Mesenchymal stem cell of Wharton's jelly (primary cell): ENCODE measurements around the gene KRTAP5-2.

DNA sequence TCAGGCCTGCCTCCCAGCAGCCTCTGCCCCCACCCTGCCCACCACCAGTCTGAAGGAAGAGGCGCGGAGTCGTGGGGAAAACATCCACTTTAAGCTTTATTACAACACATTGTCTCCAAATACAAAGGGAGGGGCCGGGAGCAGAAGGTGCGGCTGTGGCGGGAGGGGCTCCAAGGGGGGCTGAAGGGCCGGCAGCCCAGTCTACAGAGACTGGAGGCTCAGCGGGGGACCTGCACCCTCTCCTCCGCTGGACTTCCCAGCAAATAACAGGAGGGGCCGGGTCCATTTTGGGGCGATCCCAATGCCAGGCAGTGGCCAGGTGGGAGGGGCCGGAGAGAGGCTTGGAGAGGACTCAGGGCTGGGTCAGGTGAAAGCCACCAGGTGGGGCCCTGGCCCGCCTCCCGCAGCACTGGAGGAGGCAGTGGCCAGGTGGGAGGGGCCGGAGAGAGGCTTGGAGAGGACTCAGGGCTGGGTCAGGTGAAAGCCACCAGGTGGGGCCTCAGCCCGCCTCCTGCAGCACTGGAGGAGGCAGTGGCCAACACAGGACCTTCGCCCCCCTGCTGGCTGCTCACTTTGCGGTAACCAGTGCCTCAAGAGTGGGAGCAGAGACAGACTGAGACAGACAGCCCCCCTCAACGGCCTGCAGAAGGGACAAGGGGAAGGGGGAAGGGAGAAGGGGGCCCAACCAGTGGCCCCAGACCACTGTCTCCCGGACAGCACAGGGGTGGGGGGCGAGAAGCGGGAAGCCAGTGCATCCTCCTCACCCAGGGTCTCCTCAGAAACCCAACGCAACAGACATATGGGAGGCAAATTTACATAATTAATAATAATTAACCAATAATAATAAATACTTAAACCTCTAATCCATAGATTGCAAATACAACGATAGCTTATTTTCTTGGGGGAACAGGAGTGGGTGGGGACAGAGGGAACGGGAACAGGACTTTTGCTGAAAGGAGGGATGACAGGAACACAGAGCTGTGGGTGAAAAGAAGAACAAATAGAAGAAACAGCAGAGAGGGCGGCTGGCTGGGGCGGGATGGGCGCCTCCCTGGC is 17.8 kb downstream of the DUSP8 start:
- CAGE, long polyA plus RNA: no peak

GRCh38 chr11:1555559-1556308 is 16.3 kb downstream of the DUSP8 start:
- CAGE, long polyA plus RNA: no peak

- CAGE, long polyA plus RNA: no peak
These were observed 4.6 kb downstream of the DUSP8 start for GRCh38 chr11:1567102-1568204.

- CAGE, long polyA plus RNA: no peak
These were observed 4.1 kb upstream of the KRTAP5-1 start for GRCh38 chr11:1589082-1589644.

GRCh38 chr11:1596318-1597005 is 1.6 kb downstream of the KRTAP5-2 start:
- CAGE, long polyA plus RNA: no peak

DNA sequence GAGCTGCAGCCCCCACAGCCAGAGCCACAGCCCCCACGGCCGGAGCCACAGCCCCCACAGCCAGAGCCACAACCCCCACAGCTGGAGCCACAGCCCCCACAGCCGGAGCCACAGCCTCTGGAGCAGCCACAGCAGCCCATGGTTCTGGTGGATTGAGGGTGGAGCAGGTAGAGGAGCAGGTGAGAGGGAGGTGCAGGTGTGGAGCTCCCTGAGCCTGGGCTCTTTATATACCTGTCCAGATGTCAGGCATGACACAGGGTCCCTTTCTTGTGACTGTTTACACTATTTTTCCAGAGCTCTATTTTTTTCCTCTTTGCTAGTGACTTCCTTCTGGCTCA is at the start of gene KRTAP5-2:
Gene KRTAP5-2 (minus strand): TSS at position 184 of the 338 bp plus-strand sequence.
- CAGE, long polyA plus RNA: no peak

DNA sequence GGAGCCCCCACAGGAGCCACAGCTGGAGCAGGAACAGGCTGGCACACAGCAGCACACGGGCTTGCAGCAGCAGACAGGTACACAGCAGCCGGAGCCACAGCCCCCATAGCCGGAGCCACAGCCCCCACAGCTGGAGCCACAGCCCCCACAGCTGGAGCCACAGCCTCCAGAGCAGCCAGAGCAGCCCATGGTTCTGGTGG is 166 bp downstream of the KRTAP5-3 start:
- CAGE, long polyA plus RNA: no peak

- CAGE, long polyA plus RNA: no peak
These were observed 14.3 kb downstream of the IFITM10 start for GRCh38 chr11:1736045-1736512.

- CAGE, long polyA plus RNA: no peak
These were observed 602 bp downstream of the IFITM10 start for GRCh38 chr11:1749599-1750387.

- CAGE, long polyA plus RNA: no peak
These were observed 790 bp upstream of the IFITM10 start for GRCh38 chr11:1751246-1751523.

GRCh38 chr11:1752732-1753765 is 2.7 kb upstream of the IFITM10 start:
- CAGE, long polyA plus RNA: no peak

DNA sequence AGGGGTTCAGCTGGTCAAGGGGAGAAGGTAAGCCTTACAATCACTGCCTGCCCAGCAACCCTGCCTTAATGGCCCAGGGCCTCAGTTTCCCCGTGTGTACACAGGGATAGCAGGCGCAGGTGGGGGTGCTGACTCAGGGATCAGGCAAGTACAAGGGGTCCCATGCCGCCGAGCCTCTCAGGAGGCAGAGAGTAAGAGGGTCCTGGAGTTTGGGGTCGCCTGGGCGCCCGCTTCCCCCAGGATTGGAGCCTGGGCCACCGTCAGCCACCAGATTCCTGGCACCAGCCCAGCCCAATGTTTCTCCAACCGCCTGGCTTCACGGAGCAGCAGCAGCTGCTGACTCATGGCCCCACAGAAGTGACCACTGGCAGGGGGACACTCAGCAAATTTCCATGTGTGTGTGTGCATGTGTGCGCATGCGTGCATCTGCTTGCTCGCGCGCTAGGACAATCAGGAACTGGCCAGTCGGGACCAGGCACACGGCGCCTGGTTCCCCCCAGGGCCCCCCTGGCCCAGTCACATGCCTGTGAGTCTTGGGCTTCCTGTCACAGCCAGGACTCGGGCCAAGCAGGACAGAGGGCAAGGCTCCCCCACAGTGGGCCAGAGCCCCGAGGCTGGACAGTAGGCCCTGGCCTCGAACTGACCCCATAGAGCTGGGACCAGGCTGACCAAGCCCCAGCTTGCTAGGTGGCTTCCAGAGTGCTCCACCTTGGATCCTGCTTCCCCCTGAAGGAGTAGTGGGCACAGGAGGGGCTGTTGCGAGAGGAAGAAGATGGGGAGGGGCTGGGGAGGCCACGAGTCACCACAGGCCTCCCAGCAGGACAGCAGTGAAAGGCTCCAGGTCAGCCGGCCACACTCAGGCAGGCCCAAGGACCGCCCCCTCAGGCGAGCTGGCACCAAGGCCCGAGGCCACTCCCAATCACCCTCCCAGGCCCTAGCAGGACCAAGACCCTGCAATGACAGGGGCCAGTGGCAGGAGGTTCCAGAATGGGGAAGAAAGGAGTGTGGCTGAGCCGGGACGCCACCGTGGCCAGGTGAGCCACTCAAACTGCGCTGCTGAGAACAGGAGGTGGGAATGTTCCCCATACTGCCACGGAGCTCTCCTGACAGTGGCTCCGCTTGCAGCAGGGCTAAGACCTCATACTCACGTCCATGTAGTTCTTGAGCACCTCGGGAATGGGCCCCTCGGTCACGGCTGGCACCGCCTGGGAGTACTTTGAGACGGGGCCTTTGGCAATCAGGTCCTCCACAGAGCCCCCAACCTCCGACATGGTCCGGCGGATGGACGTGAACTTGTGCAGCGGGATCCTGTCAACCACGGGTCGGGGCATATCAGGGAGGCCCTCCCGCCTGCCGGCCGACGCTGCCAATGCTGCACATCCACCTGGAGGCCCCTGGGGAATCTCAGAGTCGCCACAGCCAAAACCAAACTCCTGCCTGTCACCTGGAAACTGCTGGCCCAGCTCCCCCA is 3.0 kb downstream of the CTSD start:
- CAGE, long polyA plus RNA: no peak

GRCh38 chr11:1770421-1771045 is 6.8 kb upstream of the CTSD start:
- CAGE, long polyA plus RNA: no peak

- CAGE, long polyA plus RNA: no peak
These were observed 438 bp downstream of the TNNI2 start for GRCh38 chr11:1839080-1839757.

- CAGE, long polyA plus RNA: no peak
These were observed 9.0 kb downstream of the LSP1 start for GRCh38 chr11:1861709-1862475.

DNA sequence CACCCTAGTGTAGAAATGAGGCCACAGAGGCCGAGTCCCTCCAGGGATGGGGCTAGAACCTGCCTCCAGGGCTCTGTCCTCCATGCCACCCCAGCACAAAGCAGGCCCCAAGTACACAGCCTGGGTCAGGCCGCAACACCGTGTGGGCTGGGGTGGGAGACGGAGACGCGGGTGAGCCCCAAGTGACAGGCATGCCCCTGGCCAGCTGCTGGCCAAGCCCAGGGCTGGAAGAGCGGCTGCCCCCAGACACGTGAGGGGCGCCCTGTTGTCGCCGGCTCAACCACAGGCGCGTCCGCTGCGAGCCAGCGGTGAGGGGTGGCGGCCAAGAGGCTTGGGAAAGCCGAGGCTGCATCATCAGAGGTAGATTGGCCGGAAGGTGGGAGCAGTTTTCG is 911 bp downstream of the PRR33 start:
- CAGE, long polyA plus RNA: no peak

- CAGE, long polyA plus RNA: no peak
These were observed 10.2 kb downstream of the IGF2 start for GRCh38 chr11:2128840-2129493.

DNA sequence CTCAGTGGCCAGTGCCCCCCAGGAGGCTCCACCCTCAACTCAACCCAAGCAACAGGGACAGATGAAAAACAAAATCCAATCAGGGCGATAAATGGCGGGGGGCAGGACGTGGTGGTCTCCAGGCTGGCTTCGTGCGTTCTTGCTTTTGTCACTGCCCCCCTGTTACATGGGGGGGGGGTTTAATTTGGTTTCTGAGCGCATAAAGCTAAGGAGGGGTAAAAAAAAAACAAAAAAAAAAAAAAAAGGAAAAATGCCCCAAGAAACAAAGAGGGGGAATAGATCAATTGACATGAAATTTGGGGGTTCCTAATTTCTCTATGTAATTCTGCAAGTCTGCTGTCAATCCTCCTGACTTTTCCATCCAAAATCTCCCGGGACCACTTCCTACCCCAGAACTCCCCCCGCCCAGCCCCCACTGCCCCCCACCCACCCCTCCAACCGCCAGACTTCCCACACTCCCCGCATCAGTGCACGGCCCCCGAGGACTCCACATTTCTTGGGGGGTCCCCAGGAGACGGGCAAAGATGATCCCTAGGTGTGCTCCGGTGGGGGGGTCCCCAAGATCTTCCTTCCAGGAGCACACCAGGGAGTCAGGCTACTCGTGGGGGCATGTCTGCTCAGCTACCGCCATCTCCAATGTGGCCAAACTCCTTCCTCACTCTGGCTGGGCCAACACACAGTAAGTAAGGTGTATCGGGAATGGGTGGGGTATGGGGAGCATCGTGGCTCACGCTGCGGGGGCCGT is 8.7 kb downstream of the IGF2 start:
- CAGE, long polyA plus RNA: no peak

GRCh38 chr11:2133949-2134335 is 5.2 kb downstream of the IGF2 start:
- CAGE, long polyA plus RNA: no peak

GRCh38 chr11:2136976-2137583 is 2.1 kb downstream of the IGF2 start:
- CAGE, long polyA plus RNA: no peak